Helper T cell (primary cell): Measurements from ENCODE around the genes TMX1 and DDHD1.

GRCh38 chr14:50363746-50364351 lies 32.8 kb downstream of the CDKL1 start:
- PRO-cap, 2 experiments = peak in 2 of 2 experiments; most common plus-strand start chr14:50363989 (in 1); most common minus-strand start chr14:50363865 (in 2)

DNA sequence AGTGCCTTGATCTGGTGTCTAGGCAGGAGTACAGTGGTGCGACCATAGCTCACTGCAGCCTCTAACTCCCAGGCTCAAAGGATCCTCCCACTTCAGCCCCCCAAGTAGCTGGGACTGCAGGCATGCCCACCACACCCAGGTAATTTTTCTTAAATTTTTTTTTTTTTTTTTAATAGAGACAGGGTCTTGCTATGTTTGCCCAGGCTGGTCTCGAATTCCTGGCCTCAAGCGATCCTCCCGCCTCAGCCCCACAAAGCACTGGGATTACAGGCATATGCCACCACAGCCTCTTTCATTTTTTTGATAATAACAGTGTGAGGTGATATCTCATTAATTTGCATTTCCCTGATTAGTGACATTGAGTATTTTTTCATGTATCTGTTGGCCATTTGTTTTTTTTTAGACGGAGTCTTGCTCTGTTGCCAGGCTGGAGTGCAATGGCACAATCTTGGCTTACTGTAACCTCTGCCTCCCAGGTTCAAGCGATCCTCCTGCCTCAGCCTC lies 18.3 kb upstream of the CDKL1 start:
- PRO-cap, 2 experiments = no peak in any of the 2 experiments

- PRO-cap, 2 experiments = no peak in any of the 2 experiments
These were observed 69.1 kb upstream of the SAV1 start for GRCh38 chr14:50737150-50737604.

GRCh38 chr14:50770633-50771270 lies 60.2 kb downstream of the NIN start:
- PRO-cap, 2 experiments = no peak in any of the 2 experiments

GRCh38 chr14:50871138-50871642 lies 663 bp upstream of the ABHD12B start:
- PRO-cap, 2 experiments = no peak in any of the 2 experiments

DNA sequence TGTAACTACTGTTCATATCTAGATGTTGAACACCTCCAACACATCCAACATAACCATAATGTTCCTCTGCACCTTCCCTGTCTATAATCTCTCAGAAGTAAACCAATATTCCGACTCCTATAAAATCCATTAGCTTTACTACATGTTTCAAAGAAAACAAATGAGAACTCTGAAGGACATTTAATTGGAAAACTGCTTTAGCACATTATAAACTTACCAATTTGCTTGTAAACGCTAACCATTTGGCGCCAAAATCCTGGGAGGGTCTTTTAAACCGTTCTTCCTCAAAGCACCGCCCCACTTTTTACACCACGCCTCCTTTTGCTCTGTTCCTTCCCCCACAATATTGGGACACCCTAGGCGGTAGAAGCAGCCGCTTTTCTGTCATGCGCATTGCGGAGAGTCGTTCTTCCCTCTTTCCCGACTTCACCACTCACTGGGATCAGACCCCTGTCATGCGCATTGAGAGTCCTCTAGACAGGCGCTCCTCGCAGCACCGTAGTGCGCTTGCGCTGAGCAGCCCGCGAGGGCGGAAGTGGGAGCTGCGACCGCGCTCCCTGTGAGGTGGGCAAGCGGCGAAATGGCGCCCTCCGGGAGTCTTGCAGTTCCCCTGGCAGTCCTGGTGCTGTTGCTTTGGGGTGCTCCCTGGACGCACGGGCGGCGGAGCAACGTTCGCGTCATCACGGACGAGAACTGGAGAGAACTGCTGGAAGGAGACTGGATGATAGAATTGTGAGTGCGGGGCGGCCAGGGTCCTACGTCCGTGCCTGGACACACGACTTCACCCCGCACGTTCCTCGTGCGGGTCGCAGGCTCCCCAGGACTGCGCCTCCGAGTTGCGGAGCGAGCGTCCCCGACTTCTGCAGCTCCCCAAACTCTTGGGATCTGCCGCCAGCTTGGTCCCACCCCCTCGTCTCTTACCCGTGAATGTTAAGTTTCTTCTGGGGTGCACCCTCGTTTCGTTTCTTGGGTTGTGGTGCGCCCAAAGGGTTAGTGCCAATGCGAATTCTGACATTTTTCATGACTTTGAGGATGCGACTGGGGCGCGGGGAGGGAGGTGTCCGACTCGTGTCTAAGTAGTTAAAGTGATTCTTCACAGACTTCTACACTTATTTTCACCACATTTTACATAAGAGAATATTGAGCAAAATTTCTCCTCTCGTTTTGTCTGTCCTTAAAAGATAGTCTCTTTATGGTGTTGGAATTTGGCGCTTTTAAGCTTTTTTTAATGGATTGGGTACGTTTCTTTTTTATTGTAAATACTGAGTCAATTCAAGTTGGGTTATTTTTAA lies at the start of gene TMX1:
Gene TMX1, plus strand, starts transcription at position 535 of the 1,292 bp plus-strand sequence.
- PRO-cap, 2 experiments = peak in 2 of 2 experiments; most common plus-strand start position 535 of the sequence (in 2); most common minus-strand start position 932 of the sequence (in 2)

GRCh38 chr14:51328790-51329210 lies 88.8 kb downstream of the TMX1 start:
- PRO-cap, 2 experiments = no peak in any of the 2 experiments

GRCh38 chr14:51800345-51800860 lies 60.0 kb upstream of the GNG2 start:
- PRO-cap, 2 experiments = no peak in any of the 2 experiments

GRCh38 chr14:51847112-51847946 lies 13.1 kb upstream of the GNG2 start:
- PRO-cap, 2 experiments = peak in 2 of 2 experiments; most common plus-strand start chr14:51847666 (in 2); most common minus-strand start chr14:51847275 (in 1)

DNA sequence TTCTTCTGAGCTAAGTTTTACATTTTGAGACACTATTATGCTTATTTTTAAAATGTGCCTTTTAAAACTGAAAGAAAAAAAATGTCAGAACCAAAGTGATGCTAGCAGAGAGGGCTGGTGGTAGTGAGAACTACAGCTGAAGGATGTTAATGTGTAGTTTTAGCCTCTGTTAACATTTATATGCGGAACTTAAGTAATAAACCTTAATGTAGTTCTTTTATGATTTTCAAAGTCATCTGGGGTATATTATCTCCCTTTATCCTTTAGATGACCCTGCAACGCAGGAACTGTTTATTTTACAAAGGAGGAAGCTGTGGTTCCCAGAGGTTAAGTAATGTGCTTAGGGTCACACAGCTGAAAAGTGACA lies 23.7 kb downstream of the GNG2 start:
- PRO-cap, 2 experiments = peak in 2 of 2 experiments; most common minus-strand start position 143 of the sequence (in 1)

GRCh38 chr14:52063025-52063336 lies 5.9 kb downstream of the NID2 start:
- PRO-cap, 2 experiments = no peak in any of the 2 experiments

DNA sequence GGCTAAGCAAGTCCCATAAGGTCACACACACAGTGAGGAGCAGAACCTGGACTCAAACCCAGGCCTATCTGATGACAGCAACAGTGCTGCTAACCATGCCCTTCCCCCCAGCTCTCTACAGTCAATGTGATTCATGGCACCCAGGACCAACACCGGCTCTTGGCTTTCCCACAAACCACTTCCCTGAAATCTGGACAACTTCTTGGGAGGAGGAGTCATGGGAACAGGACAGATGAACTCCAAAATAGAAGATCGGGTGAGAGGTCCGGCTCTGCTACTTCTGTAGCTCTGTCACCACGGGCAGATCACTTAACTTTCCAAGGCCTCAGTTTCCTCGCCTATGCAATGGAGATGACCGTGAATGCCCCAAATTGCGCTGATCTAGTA lies 677 bp upstream of the PTGDR start:
- PRO-cap, 2 experiments = no peak in any of the 2 experiments

DNA sequence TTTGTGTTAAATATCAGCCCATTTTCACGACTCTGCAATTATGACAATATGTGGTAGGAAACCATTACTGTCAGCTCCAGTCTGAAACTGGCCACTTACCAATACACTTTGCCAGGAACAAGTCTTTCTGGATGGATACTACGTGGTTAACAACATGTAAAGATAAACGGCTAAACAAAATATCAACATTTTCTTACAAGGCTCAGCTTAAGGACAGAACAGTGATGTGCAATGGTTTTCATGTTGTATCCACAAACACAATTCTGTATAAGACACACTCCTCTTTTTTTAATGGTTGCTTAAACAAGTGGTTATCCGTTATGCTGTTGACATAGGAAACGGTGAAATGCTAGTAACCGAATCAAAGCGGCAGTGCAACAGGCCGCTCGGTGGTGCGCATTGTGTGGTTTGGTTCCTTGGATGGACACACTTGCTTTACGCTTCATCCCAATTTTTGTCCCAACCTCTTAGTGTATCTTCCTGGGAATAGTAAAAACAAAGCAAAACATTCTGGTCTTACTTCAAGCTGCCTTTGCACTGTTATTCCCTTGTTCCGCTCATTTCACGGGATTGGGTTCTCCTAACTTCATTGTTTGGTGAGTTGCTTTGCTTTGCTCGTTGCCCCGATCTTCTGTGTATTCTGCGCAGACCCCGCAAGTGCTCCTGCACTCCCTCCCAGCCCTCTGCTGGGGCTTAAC lies 690 bp upstream of the PTGER2 start:
- PRO-cap, 2 experiments = no peak in any of the 2 experiments

- PRO-cap, 2 experiments = no peak in any of the 2 experiments
These were observed 85.6 kb downstream of the PTGER2 start for GRCh38 chr14:52399575-52400247.

GRCh38 chr14:52769926-52770325 lies 21.5 kb downstream of the GNPNAT1 start:
- PRO-cap, 2 experiments = no peak in any of the 2 experiments

- PRO-cap, 2 experiments = no peak in any of the 2 experiments
These were observed 15.0 kb downstream of the FERMT2 start for GRCh38 chr14:52935714-52936289.

DNA sequence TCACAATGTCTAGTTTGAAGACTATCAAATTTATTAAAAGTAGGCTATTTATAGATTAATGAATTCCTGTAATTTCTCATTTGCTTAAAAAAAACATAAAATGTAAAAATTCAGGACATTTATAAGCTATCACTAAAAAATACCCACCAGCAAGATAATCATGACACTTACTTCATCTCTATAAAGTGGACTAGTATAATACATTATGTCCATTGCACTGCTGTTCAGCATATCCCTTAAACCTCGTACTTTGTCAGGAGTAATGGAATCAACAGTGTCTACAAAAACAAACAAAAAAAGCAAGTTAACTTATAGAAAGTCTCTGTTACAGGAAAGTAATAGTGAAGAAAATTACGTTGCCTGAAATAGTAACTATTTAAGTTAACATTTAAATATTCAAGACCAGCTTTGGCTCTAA lies 80.7 kb downstream of the DDHD1 start:
- PRO-cap, 2 experiments = no peak in any of the 2 experiments

- PRO-cap, 2 experiments = no peak in any of the 2 experiments
These were observed 21.2 kb downstream of the DDHD1 start for GRCh38 chr14:53131781-53132401.

- PRO-cap, 2 experiments = no peak in any of the 2 experiments
These were observed 2.9 kb downstream of the DDHD1 start for GRCh38 chr14:53150054-53150765.

GRCh38 chr14:53153134-53153478 lies at the start of gene DDHD1:
DDHD1 (minus strand) TSS chr14:53153323.
- PRO-cap, 2 experiments = peak in 2 of 2 experiments; most common plus-strand start chr14:53153409 (in 1); most common minus-strand start chr14:53153266 (in 2)